Keratinocyte (primary cell): ENCODE data around the genes GPR108, RETN, SNAPC2 and ELAVL1.

DNA sequence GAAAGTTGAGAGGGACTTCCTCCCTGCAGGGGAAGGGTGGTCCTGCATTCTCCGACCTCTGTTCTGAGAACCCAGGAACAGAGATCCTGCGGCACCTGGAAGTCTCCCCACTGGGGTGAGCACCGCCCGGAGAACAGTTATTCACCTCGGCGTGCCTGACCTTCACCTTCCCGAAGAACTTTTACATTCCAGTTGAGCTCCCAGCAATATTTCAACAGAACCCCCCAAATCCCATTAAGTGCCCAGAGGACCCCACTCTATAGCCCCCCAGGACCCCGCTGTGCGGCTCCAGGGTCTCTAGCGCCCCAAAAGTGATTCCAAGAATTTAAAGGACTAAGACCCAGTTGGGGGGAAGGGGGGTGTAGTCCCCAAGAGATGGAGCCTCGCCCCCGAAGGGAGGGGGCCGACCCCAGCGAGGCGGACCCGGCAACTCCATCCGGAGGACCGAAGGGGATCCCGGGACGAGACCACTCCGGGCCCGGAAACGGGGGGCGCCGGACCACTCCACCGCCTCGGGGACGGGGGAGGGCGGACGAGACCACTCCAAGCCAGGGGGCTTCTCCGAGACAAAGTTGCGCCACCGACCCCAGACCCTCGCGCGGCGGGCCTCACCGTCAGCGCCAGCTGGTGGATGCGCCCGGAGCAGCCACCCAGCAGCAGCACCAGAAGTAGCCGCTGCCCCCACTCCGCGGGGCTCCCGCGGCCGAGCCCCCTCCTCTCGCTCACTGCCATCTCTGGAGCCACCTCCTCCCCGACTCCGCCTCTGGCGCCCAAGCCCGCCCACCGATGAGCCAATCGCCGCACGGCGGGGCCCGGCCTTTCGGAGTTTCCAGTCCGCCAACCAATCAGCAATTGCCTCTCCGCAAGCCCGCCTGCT, at the start of gene GPR108:
Gene GPR108 (minus strand): TSS at position 736 of the 877 bp plus-strand sequence.
CAGE:
- cytosol, long polyA minus RNA: no peak
- cytosol, long polyA plus RNA: start-site peak on the minus strand centred at position 447 of the sequence, 45 bp wide, 97 and 29 reads in 2 replicates
- long polyA plus RNA: start-site peak on the minus strand centred at position 721 of the sequence, 66 bp wide, 827 and 583 reads in 2 replicates
- nucleus, long polyA minus RNA: start-site peak on the minus strand centred at position 723 of the sequence, 9 bp wide, 103 reads
- nucleus, long polyA plus RNA: start-site peak on the minus strand centred at position 454 of the sequence, 66 bp wide, 136 and 82 reads in 2 replicates; start-site peak on the minus strand centred at position 725 of the sequence, 48 bp wide, 654 and 582 reads in 2 replicates

CAGE:
- cytosol, long polyA minus RNA: no peak
- cytosol, long polyA plus RNA: no peak
- long polyA plus RNA: no peak
- nucleus, long polyA minus RNA: no peak
- nucleus, long polyA plus RNA: no peak
Observed at GRCh38 chr19:6739882-6740558, 540 bp downstream of the TRIP10 start.

GRCh38 chr19:6743760-6744813, 4.6 kb downstream of the TRIP10 start:
CAGE:
- cytosol, long polyA minus RNA: no peak
- cytosol, long polyA plus RNA: no peak
- long polyA plus RNA: no peak
- nucleus, long polyA minus RNA: no peak
- nucleus, long polyA plus RNA: no peak

DNA sequence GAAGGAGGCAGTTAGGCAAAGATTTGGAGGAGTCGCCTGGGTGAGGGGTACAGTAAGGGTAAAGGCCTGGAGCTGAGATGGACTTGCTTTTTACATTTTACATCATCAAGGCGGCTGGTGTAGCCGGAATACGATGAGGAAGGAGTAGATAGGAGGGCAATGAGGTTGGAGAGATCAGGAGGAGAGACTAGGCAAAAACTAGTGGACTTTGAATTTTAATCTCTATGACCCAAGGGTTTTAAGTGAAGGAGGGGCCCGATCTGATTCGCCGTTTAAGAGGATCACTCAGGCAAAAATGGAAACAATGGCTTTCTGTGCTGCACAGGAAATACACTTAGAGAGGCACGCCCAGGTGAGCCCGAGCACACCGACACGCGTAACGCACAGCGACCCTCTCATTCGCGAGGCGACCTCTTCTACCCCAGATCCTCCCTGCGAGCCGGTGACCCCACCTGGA, 337 bp downstream of the SH2D3A start:
CAGE:
- cytosol, long polyA minus RNA: no peak
- cytosol, long polyA plus RNA: no peak
- long polyA plus RNA: no peak
- nucleus, long polyA minus RNA: no peak
- nucleus, long polyA plus RNA: no peak

CAGE:
- cytosol, long polyA minus RNA: no peak
- cytosol, long polyA plus RNA: no peak
- long polyA plus RNA: no peak
- nucleus, long polyA minus RNA: no peak
- nucleus, long polyA plus RNA: start-site peak on the plus strand at chr19:6828403-6828559, 11 and 10 reads in 2 replicates
Observed at GRCh38 chr19:6827893-6829284, 55.9 kb downstream of the VAV1 start.

CAGE:
- cytosol, long polyA minus RNA: no peak
- cytosol, long polyA plus RNA: no peak
- long polyA plus RNA: no peak
- nucleus, long polyA minus RNA: no peak
- nucleus, long polyA plus RNA: no peak
Observed at GRCh38 chr19:7292217-7292859, 1.9 kb downstream of the INSR start.

GRCh38 chr19:7340874-7341427, 7.8 kb upstream of the ARHGEF18 start:
CAGE:
- cytosol, long polyA minus RNA: no peak
- cytosol, long polyA plus RNA: no peak
- long polyA plus RNA: no peak
- nucleus, long polyA minus RNA: no peak
- nucleus, long polyA plus RNA: no peak

DNA sequence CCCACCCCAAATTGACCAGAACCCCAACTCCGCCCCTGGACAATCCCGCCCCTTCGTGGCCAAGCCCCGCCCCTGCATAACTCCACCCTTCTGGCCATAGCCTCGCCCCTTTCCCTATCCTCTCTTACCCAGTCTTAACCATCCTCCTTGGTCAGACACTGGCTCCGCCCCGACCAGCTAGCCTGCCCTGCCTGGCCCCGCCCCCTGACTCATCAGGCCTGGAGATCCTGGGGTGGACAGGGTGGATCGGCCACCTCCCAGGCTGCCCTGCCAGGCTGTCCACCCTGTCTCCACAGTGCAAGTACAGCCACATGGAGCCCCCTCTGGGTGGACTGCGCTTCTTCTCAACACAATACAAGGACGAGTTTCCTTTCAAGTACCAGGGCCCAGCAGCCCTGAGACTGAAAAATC, 8.0 kb upstream of the ZNF358 start:
CAGE:
- cytosol, long polyA minus RNA: no peak
- cytosol, long polyA plus RNA: no peak
- long polyA plus RNA: no peak
- nucleus, long polyA minus RNA: no peak
- nucleus, long polyA plus RNA: no peak

CAGE:
- cytosol, long polyA minus RNA: no peak
- cytosol, long polyA plus RNA: no peak
- long polyA plus RNA: no peak
- nucleus, long polyA minus RNA: no peak
- nucleus, long polyA plus RNA: no peak
Observed at GRCh38 chr19:7514970-7515775, 730 bp upstream of the ZNF358 start.

GRCh38 chr19:7516548-7516878, 610 bp downstream of the ZNF358 start:
CAGE:
- cytosol, long polyA minus RNA: no peak
- cytosol, long polyA plus RNA: no peak
- long polyA plus RNA: no peak
- nucleus, long polyA minus RNA: no peak
- nucleus, long polyA plus RNA: no peak

CAGE:
- cytosol, long polyA minus RNA: no peak
- cytosol, long polyA plus RNA: no peak
- long polyA plus RNA: no peak
- nucleus, long polyA minus RNA: no peak
- nucleus, long polyA plus RNA: no peak
Observed at GRCh38 chr19:7616216-7616893, 13.0 kb downstream of the XAB2 start.

DNA sequence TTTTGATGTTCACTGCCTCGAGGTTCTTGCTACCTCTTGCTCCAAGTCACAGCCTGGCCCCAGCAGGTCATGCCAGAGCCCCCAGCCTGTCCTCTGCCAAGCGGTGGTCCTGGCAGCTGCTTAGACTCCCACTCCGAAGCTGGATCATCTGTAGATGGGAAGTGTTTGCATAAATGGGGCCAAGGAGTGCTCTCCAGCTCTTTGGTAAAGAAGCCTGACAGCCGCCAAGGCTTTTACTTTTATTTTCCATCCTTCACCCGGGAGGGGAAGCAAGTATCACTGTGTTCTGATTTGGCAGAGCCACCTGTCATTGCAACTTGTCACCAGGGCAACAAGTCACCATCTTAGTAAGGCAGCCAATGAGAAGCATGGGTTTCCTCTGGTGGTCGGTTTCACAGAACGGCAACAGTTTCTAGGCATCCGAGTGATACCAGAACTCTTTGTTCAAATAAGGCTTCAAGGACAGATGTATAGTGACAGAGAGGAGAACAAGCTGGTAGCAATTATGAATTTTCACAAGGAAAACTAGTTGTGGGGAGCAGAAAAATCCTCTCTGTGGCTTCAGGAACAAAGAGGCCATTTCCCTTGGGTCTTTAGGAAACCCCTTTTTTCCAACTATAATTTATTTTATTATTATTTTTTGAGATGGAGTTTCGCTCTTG, 10.5 kb upstream of the RETN start:
CAGE:
- cytosol, long polyA minus RNA: no peak
- cytosol, long polyA plus RNA: no peak
- long polyA plus RNA: no peak
- nucleus, long polyA minus RNA: no peak
- nucleus, long polyA plus RNA: no peak

CAGE:
- cytosol, long polyA minus RNA: no peak
- cytosol, long polyA plus RNA: no peak
- long polyA plus RNA: no peak
- nucleus, long polyA minus RNA: no peak
- nucleus, long polyA plus RNA: no peak
Observed at GRCh38 chr19:7668980-7669242, at the start of gene RETN. RETN (plus strand) TSS chr19:7669049.

GRCh38 chr19:7861706-7862758, 12.2 kb downstream of the PRR36 start:
CAGE:
- cytosol, long polyA minus RNA: no peak
- cytosol, long polyA plus RNA: no peak
- long polyA plus RNA: no peak
- nucleus, long polyA minus RNA: no peak
- nucleus, long polyA plus RNA: no peak

DNA sequence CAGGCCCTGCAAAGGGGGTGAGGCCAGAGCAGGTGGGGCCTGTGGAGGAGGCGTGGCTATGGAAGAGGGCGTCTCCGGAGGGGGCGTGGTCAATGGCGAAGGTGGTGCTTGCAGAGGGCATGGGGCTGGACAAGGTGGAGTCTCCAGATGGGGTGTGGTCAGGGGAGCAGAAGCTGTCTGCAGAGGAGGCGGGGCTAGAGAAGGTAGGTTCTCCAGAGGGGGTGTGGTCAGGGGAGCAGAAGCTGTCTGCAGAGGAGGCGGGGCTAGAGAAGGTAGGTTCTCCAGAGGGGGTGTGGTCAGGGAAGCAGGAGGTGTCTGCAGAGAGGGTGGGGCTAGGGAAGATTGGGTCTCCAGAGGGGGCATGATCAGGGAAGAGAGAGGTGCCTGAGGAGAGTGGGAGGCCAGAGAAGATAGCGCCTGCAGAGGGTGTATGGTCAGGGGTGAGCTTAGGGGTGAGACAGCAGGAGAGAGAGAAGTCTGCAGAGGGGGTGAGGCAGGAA, 3.4 kb downstream of the PRR36 start:
CAGE:
- cytosol, long polyA minus RNA: no peak
- cytosol, long polyA plus RNA: no peak
- long polyA plus RNA: no peak
- nucleus, long polyA minus RNA: no peak
- nucleus, long polyA plus RNA: no peak

DNA sequence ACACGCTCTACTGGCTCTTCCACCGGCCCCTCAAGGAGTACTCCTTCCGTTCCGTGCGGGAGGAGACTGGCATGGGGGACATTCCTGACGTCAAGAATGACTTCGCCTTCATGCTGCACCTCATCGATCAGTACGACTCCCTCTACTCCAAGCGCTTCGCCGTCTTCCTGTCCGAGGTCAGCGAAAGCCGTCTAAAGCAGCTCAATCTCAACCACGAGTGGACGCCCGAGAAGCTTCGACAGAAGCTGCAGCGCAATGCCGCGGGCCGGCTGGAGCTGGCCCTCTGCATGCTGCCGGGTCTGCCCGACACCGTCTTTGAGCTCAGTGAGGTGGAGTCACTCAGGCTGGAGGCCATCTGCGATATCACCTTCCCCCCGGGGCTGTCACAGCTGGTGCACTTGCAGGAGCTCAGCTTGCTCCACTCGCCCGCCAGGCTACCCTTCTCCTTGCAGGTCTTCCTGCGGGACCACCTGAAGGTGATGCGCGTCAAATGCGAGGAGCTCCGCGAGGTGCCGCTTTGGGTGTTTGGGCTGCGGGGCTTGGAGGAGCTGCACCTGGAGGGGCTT, 4.1 kb upstream of the MAP2K7 start:
CAGE:
- cytosol, long polyA minus RNA: no peak
- cytosol, long polyA plus RNA: no peak
- long polyA plus RNA: no peak
- nucleus, long polyA minus RNA: no peak
- nucleus, long polyA plus RNA: no peak

DNA sequence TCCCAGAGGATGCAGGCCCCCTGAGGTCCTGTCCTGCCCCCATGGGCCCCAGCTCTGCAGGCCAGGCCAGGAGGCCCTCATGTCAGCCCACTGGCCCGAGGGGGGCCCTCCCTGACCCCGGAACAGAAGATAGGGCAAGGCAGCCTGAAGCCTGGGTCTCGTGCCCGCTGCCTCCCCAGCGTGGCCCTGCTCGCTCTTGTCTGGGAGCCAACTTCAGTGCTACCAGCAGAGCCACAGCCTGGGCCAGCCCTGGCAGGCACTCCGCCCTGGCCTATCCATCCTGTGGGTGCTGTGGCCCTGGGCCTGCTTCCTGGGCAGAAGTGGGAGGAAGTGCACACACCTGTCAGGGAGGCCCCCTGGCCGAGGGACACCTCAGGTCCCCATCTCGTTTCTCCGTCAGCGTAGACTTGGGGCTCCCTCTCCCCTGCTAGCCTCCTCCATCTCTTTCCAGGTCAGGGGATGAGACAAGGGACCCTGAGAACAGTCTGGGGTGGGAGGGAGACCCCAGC, 5.5 kb downstream of the MAP2K7 start:
CAGE:
- cytosol, long polyA minus RNA: no peak
- cytosol, long polyA plus RNA: no peak
- long polyA plus RNA: no peak
- nucleus, long polyA minus RNA: no peak
- nucleus, long polyA plus RNA: no peak

DNA sequence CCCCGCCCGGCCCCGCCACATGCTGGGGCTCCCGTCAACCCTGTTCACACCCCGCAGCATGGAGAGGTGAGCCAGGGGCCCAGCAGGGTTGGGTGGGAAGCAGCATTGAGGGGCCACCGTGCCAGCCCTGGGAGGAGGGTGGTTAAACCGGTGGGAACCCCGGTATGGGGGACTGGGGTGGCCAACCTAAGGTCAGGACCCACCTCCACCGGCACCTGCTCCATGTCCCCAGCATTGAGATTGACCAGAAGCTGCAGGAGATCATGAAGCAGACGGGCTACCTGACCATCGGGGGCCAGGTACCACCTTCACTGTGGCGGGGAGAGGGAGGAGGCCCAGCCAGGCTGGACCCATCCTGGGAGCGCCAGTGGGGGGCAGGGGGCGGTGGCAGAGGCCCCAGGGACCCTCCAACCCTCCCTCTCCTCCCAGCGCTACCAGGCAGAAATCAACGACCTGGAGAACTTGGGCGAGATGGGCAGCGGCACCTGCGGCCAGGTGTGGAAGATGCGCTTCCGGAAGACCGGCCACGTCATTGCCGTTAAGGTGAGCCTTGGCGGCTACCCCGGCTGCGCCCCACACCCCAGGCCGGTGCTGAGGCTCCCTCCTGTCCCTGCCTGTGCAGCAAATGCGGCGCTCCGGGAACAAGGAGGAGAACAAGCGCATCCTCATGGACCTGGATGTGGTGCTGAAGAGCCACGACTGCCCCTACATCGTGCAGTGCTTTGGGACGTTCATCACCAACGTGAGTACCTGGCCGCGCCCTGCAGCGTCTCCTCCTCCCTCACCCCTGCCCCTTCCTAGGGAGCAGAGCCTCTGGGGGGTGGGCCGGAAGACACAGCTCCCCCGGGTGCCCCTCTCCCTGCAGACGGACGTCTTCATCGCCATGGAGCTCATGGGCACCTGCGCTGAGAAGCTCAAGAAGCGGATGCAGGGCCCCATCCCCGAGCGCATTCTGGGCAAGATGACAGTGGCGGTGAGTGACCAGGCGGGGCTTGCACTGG, 4.5 kb upstream of the TGFBR3L start:
CAGE:
- cytosol, long polyA minus RNA: no peak
- cytosol, long polyA plus RNA: no peak
- long polyA plus RNA: no peak
- nucleus, long polyA minus RNA: no peak
- nucleus, long polyA plus RNA: no peak

DNA sequence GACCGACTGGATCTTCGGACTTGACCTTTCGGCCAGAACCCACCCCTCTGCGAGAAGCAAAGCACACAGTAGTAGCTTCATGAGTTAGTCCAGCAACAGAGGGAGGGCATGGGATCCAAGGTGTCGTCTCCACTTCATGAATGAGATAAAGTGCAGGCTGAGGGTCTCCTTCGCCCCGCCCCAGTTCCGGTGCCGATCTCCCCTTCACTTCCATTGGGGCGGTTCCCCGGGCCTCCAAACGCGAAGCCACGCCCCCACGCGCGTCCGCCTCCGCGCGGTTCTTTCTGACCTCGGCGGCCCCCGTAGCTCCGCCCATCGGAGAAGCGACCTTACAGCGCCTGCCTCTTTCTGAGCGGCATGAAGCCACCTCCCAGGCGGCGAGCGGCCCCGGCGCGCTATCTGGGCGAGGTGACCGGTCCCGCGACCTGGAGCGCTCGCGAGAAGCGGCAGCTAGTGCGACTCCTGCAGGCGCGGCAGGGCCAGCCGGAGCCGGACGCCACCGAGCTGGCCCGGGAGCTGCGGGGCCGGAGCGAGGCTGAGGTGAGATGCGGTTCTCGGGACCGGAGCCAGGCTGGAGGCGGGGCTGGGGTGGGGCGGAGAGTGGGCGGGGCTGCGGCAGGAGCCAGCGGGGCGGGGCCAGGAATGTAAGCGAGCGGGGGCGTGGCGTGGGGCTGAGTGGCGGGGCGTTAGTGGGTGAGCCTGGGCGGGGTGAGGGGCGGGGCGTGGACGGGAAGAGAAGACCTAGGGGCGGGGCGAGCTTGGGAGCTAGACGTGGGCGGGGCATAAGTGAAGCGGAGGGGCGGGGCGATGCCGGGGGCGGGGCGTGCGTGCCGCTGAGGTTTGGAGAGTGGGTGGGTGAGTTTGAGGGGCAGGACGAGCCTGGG, at the start of gene SNAPC2:
Gene SNAPC2 (plus strand): TSS at position 329 of the 884 bp plus-strand sequence.
CAGE:
- cytosol, long polyA minus RNA: start-site peak on the plus strand centred at position 327 of the sequence, 14 bp wide, 32 reads
- cytosol, long polyA plus RNA: start-site peak on the plus strand centred at position 332 of the sequence, 54 bp wide, 74 and 54 reads in 2 replicates
- long polyA plus RNA: start-site peak on the plus strand centred at position 328 of the sequence, 65 bp wide, 244 and 189 reads in 2 replicates
- nucleus, long polyA minus RNA: start-site peak on the plus strand centred at position 332 of the sequence, 54 bp wide, 21 reads
- nucleus, long polyA plus RNA: start-site peak on the plus strand centred at position 320 of the sequence, 78 bp wide, 25 and 22 reads in 2 replicates

DNA sequence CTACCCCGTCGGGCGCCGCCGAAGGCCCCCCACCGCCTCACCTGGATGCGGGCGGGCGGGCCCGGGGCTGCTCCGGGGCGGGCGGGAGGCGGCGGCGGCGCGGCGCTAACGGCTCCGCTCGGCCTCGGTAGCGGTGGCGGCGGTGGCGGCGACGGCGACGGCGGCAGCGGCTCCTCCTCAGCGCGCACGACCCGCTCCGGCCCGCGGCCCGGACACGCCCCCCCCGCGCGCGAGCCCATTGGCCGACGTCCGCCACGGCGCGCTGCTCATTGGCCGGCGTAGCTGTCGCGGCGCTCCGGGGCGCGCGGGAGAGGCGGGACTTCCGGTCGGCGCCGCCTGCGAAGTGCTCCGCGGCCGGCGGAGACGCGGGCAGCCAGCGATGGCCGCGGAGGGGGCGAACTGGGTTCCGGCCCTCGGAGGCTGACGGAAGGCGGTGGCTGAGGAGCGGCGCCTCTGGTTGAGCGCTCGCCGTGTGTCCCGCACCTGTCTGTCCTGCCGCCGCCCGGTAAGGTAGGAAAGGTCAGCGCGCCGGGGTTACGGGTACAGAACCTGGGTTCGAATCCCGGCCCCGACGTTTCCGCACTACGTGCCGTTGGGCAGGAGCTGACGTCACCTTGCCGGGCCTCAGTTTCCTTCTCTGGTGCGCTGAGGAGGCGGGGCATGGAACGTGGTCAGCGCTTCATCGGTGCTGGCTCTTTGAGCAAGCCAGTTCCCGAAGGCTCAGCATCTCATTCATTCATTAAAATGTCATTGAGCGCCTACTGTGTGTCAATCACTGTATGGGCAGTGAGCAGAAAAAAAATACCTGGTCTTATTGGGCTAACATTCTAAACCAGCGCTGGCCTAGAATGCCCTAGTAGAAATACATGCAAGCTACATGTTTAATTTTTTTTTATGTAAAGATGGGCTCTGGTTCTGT, at the start of gene ELAVL1:
Gene ELAVL1 (minus strand): TSS at position 188 of the 919 bp plus-strand sequence.
CAGE:
- cytosol, long polyA minus RNA: no peak
- cytosol, long polyA plus RNA: no peak
- long polyA plus RNA: no peak
- nucleus, long polyA minus RNA: no peak
- nucleus, long polyA plus RNA: no peak